Cardiac muscle cell (in vitro differentiated cells and primary cell): ENCODE data around the genes PDE6B and IDUA.

GRCh38 chr4:336661-337738 is 614 bp upstream of the ZNF141 start:
- RAMPAGE, long total RNA, result no peak
- RRBS, result 2% methylated on average over 23 of the region's 95 CpGs

- RAMPAGE, long total RNA, result start-site peak on the minus strand at chr4:474117-474149, 424 and 415 reads in 2 replicates
- RRBS, result under 1% methylated on average over 8 of the region's 58 CpGs
Measured at GRCh38 chr4:473224-474212, 25.4 kb downstream of the ZNF721 start.

DNA sequence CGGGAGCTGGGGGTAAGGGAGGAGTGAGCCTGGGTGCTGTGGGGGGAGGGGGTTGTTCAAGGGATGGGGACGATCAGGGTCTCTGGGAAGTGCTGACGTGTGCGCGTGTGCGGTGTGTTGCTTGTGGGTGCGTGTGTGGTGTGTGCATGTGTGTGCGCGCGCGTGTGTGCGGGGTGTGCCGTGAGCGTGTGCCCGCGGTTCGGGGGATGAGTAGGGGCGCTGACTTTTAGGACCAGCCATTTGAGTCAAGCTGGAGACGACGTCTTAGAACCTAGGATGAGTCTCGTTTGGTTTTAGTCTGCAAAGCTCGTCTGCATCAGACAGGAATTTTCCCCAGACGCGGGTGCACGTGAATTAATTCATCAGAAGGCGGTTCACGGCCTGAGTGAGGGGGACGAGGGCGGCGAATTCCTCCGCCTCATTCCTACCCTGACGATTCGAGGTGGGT is 922 bp upstream of the TMEM271 start:
- RAMPAGE, long total RNA, result no peak
- RRBS, result no CpG with 5 or more reads among the region's 33 CpGs

- RAMPAGE, long total RNA, result no peak
- RRBS, result 67% methylated on average over 6 of the region's 12 CpGs
Measured at GRCh38 chr4:625359-625729, at the start of gene PDE6B. PDE6B (plus strand) TSS chr4:625573.

- RAMPAGE, long total RNA, result no peak
- RRBS, result 82% methylated on average over 4 of the region's 21 CpGs
Measured at GRCh38 chr4:693126-693743, 4.3 kb upstream of the SLC49A3 start.

DNA sequence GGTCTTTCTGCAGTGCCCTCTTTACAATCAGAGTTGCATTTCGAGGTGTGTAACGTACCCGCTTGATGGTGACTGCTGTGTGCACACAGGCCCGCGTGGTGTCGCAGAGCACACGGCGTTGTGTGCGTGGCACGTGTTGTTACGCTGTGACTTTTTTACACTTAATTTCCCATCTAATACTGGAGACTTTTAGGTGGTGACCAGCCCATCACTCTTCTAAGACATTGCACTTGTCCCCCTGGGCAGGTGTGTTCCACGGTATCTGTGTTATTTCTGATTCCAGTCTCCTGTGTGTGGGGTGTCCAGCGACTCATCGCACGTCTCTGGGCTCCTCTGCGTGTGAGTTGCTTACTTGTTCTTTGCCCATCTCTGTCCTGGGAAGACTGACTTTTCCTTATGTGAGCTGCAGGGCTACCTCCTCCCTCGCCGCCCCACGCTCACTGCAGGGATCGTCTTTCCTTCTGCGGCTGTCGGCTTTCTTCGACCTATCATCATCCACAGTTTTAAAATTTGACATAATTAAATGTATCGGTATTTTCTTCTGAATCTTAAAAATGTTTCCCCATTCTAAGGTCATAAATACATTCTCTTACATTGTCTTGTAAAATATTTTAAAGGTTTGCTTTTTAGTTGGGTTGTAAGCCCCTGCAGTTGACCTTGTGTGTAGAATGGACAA is 49.5 kb downstream of the PCGF3 start:
- RAMPAGE, long total RNA, result no peak
- RRBS, result no CpG with 5 or more reads among the region's 24 CpGs

DNA sequence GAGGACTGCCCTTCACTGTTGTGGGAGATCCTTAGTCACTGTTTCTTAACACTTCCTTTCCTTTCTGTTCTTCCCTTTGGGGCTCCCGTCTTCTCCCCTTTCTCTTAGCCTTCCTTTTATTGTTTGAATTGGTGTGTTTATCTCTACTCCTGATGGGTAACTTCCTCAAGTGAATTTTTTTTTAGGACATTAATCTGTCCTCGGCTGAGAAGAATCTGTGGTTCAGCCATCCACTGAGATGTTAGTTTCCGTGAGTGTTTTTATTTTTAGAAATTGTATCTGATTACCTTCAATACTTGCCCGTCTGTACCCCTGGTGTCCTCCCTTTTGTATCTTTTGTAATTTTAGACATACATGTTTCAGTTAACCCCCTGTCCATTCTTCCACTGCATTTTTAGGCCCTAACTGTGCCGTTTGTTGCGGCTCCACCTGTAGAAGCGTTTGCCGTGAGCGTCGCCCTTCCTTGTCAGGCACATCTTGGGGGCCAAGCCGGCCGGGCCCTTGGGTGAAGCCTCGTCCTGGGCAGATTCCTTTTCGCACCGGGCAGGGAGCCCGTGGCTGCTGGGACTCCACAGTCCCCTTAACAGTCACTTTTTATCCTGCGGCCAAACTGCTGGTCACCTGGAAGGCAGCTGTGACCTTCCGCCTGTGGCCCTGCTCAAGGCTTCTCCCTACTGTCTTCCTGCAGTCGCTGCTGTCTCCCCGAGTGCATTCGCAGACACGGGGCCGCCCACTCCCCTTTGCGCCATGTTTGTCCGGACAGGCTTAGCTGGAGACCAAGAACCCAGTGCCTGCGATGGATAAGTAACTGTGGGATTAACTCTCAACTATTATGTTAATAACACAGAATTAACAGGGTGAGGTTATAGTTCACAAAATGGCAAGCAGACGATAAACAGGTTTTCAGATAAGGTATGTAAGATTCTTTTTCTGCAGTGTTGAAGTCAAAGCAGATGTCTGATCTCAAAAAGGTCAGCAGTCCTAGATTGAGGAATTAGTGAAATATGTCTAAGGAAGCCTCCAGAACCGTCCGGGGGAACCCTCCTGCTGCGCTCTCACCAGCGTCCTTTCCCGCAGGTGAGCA is 54.9 kb downstream of the PCGF3 start:
- RAMPAGE, long total RNA, result no peak
- RRBS, result 97% methylated on average over 3 of the region's 32 CpGs

DNA sequence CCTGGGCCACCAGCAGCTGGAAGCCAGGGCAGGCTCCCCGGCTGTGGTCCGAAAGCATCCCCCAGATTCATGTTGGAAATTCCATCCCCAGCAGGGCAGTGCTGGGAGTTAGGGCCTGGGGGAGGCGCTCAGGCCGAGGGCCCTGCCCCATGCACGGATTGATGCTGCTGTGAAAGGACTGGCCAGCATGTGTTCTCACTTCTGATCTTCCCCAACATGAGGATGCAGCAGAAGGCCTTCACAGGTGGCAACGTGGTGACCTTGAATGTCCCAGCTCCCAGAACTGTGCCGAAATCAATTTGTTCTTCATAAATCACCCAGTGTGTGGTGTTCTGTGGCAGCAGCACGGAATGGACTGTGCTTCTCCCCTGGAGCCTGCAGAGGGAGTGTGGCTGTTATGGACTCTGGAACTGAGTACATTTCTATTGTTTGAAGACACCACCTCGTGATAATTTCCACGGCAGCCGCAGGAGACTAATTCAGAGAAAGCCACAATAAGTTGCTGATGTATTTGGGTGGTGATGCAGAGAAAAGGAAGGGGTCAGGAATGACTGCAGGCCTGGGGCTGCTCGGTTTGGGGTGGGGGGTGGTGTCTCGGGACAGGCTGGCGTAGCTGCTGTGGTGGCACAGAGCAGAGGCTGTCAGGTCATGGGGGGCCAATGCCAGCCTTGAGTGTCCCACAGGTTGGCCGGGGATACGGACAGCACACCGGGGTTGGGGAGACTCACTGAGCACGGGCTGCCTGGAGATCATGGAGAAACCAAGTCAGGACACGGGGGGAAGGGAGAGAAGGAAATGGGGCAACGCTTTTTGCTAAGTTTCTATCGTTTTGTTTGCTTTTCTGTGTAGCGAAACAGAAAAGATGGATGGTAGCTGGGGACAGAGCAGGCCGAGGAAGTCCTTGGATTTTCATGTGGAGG is 57.0 kb downstream of the PCGF3 start:
- RAMPAGE, long total RNA, result no peak
- RRBS, result no CpG with 5 or more reads among the region's 23 CpGs

DNA sequence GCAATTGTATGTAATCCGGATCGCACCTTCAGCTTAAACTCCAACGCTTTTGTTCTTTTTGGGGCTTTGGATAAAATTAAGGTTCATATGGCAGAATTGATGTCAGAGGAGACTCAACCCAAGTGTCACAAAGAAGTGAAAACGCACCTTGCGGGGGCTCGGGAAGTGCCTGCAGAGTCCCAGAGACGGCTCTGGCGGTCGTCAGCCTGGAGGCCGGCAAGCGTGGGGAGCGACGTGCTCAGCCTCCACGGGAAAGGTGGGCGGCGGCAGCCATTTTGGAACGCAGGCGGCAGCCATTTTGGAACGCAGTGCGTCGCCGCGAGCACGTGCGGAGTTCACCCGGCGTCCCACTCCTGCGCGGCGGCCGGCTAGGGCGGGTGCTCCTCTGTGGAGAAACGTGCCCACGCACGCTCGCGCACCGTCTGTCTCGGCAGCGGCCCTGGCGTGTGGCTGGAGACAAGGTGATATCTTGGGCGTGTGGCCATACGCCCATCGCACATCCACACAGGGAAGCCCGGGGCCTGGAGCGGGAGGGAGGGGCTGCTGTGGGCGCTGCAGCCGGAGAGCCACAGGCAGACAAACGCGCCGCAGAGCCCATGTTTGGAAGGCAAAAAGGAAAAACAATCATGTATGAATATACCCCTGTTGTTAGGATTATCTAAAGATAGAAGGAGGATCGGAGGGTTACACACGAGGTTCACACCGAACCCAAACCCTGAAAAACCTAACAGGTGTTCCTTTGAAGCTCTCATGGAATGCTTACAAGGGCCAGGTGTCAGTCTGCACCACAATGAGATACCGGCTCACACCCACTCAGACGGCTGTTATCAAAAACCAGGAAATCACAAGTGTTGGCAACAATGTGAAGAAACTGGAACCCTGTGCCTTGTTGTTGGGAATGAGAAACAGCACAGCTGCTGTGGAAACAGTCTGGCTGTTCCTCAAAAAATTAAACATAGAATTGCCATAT is 21.0 kb downstream of the CPLX1 start:
- RAMPAGE, long total RNA, result no peak
- RRBS, result 69% methylated on average over 4 of the region's 56 CpGs

DNA sequence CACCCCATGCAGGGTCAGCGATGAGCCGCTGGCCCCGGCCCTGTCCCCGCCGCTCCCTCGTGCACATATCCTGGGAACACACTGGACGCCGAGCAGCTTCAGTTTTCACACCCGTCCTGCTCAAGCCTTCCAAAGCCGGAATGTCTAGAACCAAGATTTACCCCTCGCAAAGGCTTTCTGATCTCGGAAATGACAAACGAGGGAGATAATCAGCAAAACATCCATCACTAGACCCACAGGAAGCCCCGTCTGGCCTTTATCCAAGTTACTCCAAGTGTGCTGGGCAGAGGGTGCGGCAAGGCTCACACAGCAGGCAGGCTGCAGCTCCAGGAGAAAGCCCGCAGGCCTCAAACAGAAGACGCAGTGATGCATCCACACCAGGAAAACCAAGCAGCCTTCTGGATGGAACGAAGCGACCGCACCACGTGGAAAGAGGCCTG is 24.1 kb downstream of the GAK start:
- RAMPAGE, long total RNA, result no peak
- RRBS, result 51% methylated on average over 8 of the region's 21 CpGs

DNA sequence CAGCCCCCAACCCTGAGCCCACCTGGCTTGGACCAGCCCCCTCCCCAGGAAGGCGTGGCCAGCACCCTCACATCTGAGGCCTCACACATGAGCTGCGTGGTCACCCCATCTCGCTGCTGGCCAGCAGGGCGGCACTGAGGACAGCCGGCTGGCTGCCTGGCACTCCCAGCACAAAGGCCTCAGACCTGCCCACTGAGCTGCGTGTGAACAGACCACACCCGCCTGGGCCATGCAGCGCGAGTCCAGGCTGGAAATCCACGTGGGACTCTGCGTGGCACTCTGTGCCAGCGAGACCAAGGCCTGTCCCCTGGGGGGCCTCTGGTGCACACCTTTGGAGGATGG is 10.0 kb downstream of the DGKQ start:
- RAMPAGE, long total RNA, result no peak
- RRBS, result no CpG with 5 or more reads among the region's 12 CpGs

DNA sequence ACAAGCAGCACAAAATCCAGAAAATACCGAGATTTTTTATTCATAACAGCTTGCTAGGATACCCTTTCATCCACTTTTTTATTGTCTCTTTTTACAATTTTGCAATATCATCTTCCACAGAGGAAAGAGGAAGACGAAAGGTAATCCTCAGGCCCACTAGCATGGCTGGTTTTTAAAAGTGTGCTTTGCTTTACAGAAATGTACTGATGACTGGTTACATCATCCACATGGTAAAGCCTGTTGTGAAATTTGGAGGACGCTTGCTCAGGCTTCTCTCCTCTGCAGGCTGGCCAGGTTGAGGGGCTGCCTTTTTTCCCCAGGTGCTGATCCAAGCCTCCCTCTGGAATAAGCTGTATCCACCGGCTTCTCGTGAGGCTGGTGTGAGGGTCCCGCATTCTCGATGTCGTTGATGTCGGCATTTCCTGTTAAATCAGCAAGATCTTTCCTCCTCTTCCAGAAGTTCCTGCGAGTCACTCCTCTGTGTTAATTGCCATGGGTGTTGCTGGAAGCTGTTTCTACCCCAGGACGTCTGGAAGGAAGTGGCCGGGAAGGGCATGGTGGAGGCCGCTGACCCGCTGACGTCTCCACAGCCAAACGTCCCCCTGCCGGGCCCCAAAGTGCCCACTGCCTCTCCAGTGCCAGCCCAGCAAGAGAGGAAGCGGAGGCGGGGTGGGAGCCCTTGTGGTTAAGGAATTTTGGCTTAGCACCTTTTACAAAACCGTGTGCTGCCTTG is 5.8 kb upstream of the DGKQ start:
- RAMPAGE, long total RNA, result no peak
- RRBS, result 11% methylated on average over 6 of the region's 20 CpGs

GRCh38 chr4:986829-987875 is at the start of gene IDUA:
IDUA (plus strand) TSS chr4:987044.
- RAMPAGE, long total RNA, result start-site peak on the minus strand at chr4:986908-986952, 48 and 24 reads in 2 replicates
- RRBS, result 2% methylated on average over 47 of the region's 87 CpGs

DNA sequence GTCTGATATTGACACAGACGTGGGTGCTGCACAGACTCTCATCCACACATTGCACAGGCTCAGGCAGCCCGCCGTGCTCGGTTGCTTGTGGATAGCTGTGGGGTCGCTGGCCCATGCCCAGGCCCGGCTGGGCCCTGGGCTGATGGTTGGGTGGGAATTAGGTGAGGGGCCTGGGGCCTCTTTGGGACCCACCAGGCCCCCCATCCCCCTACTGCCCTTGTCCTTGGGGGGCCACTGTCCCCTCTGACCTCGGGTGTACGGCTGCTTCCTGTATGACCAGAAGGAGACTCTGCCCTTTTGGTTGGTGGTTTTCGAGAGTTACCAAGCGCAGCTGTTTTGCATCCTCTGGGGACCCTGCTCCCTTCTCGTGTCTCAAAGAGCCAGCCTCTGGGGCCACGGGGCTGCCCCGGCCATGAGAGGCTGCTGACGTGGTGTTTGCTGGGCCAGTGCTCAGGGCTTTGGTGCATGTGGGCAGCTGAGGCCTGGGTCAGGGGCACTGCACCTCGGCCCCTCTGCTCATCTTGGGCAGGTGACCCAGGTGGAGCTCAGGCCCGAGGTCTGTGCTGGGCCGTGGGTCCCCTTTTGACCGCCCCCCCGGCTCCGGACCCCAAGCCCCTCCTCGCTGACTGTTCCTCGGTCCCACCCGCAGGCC is 10.3 kb downstream of the FGFRL1 start:
- RAMPAGE, long total RNA, result no peak
- RRBS, result no CpG with 5 or more reads among the region's 23 CpGs

- RAMPAGE, long total RNA, result no peak
- RRBS, result 100% methylated on average over 1 of the region's 25 CpGs
Measured at GRCh38 chr4:1025176-1025805, 13.9 kb downstream of the FGFRL1 start.

DNA sequence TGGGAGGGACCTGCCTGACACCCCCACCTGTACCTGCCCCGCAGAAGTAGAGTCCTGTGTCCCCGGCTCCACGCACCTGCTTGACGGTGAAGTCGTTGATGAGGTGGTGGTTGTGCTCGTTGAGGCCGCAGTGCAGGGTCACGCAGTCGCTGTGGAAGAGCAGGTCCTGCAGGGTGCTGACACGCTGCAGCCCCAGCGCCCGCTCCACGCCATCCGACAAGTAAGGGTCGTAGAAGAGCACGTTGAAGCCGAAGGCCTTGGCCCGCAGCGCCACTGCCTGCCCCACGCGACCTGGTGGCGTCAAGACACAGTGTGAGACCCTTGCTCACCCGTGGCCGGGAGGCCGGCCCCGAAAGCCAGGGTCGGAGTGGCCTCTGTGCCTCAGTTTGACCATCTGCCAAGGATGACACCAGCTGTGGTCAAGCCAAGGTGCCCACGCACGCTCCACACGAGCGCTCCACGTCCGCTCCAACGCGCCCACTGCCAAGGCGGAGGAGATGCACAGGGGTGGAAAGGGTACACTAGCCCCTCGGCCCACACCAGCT is 32.9 kb downstream of the CTBP1 start:
- RAMPAGE, long total RNA, result no peak
- RRBS, result no CpG with 5 or more reads among the region's 37 CpGs

DNA sequence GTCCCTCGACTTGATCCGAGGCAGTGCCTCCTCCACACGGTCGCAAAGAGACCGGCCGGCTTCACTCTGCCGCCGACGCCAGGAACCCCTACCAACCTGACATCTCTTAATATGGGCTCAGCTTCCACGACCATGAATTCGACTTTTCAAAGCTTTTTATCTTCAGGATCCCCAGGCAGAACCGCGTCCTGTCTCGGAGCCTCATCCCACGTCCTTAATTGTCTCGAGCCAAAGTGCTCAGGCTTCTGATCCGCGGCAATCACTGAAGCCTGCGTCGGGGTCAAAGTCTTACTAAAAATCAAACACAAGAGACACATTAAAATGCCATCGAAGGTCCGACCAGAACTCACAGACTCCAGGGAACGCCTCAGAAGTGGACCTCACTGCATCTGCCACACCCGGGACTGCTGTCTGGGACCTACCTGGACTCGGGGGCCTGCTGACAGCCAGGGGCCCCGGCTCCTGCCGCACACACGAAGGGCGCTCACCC is 7.7 kb downstream of the CTBP1 start:
- RAMPAGE, long total RNA, result no peak
- RRBS, result 95% methylated on average over 7 of the region's 29 CpGs

DNA sequence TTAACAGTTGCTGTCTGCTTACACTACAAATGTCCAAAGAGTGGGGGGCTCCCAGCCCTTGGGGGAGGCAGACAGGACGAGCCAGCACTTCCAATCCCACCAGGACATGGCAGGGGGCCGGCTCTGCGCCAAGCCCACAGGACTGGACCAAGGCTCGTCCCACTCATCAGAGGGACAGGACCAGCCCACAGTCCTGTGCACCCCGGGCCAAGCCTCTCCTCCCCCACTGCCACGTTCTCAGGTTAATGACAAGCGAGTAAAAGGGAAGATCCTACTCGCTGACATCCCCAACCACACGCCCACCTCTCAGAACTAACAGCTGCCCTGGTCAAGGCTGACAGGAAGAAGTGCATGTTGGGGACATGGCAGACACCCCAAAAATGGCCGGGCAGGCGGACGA is 2.1 kb downstream of the CTBP1 start:
- RAMPAGE, long total RNA, result no peak
- RRBS, result 21% methylated on average over 3 of the region's 12 CpGs

DNA sequence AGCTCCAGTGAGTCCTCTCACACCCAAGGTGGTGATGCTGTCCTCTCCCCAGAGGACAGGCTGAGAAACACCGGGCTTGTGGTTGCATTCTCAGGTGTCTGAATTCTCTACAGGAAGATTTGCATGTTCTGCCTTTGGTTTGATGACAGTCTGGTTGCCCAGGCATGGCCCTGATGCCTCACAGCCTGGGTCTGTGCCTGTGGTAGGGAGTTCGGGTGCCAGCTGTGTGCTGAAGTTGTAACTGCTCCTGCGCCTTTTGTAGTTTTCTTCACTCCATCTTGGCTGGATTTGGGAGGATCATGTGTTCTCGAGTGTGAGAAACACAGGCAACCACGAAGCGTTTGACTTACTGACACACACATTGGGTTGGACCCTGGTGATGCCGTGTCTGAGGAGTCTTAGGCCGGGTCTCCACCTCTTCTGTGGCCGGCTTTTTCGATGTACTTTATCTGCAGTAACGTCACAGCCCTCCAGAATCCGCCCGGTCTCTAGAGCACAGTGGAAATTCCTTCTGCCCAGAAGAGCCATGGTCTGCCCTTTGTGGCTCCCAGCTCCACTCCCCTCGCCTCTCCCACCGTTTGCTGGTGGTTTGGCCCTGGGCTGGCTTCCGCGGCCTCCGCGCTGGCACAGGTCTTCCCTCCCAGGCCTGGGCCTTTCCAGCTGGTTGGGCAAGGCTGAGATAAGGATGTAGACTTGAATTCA is 4.1 kb downstream of the MAEA start:
- RAMPAGE, long total RNA, result no peak
- RRBS, result 26% methylated on average over 3 of the region's 19 CpGs

DNA sequence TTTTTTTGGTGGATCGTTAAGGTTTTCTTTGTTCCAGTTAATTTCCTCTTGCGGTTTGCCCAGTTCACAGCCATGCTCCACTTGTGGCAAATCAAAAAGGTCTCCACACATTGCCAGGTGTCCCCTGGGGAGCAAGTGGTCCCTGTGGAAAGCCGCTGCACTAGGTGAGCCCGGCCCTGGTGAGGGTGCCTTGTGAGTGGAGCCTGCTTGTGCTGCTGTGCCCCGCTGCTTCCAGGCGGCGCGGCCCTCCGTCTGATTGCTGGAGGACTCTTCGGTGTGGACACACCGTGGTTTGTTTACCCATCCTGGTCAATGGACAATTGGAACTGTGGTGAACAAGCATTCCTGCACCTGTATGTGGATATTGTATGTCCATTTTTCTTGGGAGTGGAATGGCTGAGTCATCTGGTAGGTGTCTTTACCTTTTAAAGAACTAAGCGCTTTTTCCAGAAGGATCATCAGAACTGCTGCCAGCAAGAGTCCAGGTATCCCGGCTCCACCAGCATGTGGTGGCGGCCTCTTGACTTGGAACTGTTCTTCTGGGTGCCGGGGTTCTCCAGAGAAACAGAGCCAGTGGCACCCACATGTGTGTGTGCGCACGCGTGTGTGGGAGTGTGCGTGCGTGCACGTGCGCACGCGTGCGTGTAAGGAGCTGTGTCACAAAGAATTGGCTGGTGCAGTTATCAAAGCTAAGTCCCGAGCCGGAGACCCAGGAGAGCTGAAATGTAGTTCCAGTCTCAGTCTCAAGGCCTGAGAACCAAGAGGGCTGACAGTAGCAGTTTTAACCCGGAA is 15.6 kb downstream of the MAEA start:
- RAMPAGE, long total RNA, result no peak
- RRBS, result 92% methylated on average over 5 of the region's 28 CpGs